Right common carotid artery plus branches (tissue), 1 donor: ENCODE data around the genes MALSU1 and TRA2A.

DNA sequence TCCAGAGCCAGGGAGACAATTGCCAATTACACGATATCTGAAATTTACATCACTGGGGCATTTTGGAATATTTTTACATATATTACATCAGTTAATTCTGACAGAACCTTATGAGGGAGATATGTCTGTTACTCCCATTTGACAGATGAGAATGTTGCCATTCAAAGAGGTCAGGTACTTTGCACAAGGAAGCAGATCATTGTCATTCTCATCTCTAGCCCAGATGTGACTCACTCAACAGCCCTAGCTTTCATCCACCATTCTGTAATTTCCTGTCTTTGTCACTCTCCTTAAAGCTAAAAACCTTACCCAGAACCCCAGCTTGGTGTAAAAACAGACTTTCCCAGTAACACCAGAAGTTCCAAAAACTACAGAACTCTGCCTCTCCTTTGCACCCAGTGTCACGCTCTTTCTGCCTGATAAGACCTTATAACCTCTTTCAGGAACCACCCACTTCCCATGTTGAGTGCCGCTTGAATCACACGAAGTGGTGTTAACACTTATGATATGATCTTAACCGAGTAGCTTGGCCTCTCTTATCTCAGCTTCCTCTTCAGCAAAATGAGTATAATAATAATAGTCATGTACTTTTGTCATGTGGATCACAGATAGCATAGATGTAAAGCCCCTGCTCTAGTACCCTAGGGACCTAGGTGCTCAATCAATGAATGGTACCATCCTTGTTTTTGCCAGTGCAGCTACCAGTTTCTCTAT lies 89.1 kb upstream of the SP4 start:
- PRO-cap, result no peak

DNA sequence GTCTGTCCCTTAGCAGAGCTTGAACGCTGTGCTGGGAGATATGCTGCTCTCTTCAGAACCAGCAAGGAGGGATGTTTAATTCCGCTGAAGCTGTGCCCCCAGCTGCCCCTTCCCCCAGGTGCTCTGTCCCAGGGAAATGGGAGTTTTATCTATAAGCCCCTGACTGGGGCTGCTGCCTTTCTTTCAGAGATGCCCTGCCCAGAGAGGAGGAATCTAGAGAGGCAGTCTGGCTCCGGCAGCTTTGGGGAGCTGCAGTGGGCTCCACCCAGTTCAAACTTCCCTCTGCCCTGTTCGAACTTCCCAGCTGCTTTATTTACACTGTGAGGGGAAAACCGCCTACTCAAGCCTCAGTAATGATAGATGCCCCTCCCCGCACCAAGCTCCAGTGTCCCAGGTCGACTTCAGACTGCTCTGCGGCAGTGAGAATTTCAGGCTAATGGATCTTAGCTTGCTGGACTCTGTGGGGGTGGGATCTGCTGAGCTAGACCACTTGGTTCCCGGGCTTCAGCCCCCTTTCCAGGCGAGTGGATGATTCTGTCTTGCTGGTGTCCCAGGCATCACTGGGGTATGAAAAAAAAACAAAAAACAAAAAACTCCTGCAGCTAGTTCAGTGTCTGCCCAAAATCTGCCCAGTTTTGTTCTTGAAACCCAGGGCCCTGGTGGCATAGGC lies 83.0 kb upstream of the SP4 start:
- PRO-cap, result no peak

GRCh38 chr7:22343538-22344036 lies 13.4 kb downstream of the RAPGEF5 start:
- PRO-cap, result no peak

- PRO-cap, result no peak
Measured at GRCh38 chr7:22372680-22373267, 15.8 kb upstream of the RAPGEF5 start.

- PRO-cap, result no peak
Measured at GRCh38 chr7:22565407-22565989, 65.5 kb upstream of the STEAP1B start.

DNA sequence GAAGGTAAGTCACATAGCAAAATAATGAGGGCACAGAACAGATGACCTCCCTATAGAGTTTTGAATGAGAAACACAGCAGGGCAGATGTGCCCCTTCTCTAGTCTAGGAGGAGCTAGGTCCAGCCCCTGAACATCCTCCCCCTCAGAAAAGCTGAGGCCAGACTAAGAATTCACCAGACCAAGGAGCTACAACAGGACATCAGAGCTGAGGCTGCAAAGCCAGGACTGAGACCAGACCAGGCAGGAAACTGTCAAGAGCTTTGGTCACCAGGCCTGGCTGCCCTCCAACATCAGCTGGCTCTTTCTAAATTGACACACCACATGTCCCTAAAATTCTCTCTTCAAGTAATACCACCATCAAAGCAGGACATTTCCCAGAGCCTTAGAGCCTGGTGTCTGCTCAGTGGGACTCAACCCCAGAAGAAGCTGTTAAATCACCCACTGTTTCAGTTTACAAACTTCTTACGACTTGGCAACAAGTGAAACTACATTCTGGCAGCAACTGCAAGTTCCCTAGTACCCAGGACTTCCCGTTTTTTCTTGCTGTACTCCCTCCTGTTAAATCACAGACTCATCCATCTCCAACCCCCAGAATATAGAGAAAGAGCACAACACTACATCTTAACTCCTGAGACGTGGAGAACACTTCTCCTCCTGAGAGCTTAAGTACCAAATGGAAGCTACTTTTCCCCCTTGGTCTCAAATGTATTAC lies 3.8 kb upstream of the IL6 start:
- PRO-cap, result no peak

DNA sequence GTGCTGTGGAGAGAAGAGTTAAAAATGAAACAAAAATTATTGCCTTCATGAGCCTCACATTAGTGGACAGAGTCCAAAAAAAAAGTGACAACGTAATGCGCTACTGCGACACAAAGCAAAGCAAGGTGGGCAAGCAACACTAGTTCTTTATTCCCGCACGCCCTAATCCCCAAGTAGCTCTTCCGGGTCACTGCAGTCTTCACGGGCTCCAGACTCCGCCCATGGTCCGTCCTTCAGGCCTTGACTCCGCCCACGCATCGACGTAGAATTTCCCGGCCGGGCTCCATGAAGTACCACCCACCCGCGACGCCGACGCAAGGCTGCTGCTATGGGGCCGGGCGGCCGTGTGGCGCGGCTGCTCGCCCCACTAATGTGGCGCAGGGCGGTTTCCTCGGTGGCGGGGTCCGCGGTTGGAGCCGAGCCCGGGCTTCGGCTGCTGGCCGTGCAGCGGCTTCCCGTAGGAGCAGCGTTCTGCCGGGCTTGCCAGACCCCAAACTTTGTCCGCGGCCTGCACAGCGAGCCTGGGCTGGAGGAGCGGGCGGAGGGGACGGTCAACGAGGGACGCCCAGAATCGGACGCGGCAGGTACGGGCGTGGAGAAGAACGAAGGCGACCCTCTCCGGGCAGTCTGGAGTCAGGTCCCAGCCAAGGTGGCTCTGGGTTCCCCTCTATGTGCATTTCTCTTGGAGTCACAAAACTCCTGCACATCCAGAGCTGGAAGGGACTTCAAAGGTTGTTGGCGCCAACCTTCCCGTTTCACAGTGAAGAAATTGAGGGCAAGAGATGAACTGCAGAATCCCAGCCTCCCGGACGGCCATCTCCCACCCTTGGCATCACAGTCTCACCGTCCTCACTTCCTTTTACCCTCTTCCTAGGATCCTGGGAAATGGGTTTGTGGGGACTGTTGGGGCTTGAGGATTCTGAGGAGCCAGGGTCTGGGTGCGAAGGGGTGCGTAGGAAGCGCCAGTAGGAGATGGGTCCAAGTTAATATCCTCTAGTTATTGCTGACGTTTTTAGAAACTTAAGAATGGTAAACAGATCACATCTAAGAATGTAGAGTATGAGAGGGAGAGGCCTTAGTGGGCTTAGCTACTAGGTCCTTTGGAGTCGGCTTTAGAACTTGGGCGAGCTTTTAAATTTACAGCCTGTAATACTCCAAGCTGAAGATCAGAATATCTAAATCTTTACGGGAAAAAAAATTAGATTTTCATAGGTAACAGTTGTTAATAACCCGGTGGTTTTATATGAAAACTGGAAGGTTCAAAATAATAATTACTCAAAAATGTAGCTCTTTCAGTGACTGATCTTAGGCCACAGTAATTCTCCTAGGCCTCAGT lies at the start of gene MALSU1:
MALSU1 (plus strand) TSS at position 315 of the 1,336 bp plus-strand sequence.
- PRO-cap, result bidirectional peak, plus-strand start at position 317 of the sequence, minus-strand start at position 175 of the sequence

DNA sequence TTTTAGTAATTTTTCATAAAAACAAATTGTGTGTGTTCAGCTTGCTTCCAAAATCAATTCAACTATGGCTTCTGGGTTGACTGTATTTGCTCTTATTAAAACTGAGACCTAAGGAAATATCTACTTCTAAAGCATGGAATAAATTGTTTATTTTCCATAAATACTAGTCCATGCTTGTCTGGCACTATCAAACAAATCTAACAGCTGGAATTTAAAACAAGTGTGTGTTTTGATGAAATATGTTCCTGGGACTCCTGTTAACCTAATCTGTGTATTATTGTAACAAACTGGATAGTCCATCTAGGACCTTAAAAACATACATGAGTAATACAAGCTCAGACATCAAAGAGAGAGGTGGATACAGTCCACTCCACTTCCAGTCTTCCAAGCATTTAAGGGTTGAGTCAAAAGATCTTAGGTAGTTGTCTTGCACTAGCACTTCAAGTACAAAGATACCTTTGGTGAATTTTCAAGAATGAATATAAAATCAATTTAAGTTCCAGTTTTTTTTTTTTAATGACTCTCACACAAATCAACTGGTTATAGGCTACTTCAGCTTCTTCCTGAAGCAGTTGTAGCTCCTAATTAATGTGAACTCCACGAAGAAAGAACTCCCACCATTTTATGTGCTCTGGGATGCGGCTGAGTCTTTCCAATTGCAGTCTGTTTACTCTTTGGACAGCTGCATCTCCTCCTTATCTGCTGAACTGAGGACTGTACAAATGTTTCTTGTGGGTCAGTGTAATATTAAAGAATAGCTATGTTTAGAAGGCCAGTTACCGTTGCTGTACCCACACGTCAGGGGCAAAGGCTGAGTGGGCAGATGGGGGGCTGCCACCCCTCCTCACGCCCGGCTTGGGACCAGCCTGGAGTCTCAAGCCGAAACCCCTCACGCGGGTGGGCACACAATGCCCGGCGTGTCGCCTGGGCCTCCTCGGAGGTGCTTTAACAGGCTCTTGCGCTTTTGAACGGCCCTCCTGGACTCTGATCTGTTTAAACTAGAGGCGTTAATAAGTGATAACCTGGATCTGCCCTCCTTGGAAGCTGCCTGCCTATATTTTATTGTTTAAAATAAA lies 2.8 kb upstream of the IGF2BP3 start:
- PRO-cap, result no peak

DNA sequence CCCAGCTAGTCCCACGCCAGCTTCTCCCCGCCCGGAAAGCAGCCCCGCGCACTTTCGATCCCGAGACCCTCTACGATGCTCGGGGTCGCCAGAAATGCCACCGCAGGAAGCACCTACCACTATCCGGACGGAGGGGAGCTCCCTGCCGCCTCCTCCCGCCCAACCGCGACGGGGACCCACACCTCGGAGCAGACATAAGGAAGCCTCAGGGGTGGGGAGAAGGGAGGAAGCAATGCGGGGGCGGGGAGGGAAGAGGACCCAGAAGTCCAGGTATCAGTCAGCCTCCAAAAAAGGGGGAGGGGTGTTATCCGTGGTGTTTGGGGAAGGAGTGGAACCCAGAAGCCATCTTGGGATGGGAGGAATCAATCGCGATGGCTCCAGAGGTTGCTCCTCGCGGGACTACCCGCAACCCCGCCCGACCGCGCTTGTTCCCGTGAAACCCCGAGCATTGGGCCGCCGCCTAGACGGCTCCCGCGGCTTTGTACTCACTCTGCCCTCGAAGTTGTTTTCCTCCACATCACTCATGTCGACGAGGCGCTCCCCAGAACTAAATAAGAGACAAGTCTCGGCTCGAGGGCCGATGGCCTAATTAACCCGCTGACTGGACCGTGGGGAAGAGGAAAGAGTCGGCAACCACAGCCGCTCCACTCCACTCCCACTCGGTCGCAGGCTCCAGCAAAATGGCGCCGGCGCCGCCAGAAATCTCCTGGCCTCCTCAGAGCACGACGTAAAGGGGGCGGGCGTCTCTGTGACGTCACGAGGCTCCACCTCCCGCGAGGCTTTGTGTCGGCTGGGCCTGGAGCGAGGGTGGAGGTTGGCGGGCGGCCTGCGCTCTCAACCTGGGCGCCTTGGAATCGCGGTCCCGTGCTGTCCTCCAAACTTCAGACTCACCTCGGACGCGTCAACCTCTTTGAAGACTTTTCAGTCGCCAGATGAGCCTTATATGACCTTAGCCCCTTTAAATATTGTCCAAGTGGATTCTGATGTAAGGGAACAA lies at the start of gene TRA2A:
TRA2A (minus strand) TSS at position 682 of the 997 bp plus-strand sequence.
- PRO-cap, result bidirectional peak, plus-strand start at position 448 of the sequence, minus-strand start at position 401 of the sequence; bidirectional peak, plus-strand start at position 810 of the sequence, minus-strand start at position 677 of the sequence

DNA sequence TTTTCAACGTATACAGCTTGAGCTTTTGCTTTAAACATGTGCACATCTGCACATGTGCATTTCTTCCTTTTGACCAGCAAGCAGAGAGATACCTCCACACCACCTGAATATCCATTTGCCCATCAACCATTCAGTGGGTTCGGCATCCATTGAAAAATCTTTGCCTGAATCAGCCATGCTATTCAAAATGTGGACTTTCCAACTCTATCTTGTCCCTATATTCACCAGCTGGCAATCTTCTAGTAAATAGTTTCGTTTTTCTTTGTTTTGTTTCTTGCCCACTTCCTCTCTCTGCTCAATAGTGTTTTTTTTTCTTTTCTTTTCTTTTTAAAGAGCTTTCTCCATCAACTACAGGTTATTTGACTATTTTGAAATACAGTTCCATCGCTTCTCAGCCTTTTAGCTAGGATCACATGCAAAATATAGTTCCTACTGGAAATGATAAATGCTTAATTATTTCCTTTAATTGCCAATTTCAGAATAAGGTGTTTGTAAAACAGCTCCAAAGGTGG lies 7.8 kb upstream of the TRA2A start:
- PRO-cap, result no peak

- PRO-cap, result no peak
Measured at GRCh38 chr7:23956641-23957136, 246.7 kb downstream of the STK31 start.

- PRO-cap, result no peak
Measured at GRCh38 chr7:24255335-24255690, 28.7 kb upstream of the NPY start.

GRCh38 chr7:24480428-24480956 lies 92.8 kb upstream of the PALS2 start:
- PRO-cap, result no peak

GRCh38 chr7:24786355-24786721 lies 29.1 kb upstream of the GSDME start:
- PRO-cap, result no peak

DNA sequence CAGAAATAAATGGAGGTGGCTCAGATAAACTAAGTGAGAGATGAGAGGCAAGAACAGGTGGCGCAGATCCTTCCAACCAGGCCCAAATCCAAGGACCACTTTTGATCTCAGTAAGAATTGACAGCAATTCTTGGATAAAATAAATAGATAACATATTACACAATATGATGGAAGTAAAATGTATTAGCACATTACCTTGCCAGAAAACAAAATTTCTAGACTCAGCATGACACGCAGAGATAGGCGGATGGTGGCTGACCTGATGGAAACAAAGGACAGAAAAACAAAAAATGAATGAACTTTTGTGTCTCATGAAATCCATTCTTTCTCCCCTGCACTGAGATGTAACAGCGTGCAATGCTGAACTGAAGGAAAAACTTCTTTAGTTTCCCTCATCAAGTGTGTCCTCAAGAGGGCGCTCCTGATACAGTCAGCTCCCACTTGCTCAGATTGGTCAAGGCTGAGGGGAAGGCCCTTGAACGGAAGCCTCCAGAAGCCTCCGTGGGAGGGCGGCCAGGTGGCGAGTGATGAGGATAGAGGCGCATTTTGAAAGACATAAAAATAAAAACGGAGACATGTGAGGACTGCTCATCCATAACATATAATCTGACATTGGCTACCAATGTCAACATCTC lies 62.8 kb upstream of the GSDME start:
- PRO-cap, result no peak

DNA sequence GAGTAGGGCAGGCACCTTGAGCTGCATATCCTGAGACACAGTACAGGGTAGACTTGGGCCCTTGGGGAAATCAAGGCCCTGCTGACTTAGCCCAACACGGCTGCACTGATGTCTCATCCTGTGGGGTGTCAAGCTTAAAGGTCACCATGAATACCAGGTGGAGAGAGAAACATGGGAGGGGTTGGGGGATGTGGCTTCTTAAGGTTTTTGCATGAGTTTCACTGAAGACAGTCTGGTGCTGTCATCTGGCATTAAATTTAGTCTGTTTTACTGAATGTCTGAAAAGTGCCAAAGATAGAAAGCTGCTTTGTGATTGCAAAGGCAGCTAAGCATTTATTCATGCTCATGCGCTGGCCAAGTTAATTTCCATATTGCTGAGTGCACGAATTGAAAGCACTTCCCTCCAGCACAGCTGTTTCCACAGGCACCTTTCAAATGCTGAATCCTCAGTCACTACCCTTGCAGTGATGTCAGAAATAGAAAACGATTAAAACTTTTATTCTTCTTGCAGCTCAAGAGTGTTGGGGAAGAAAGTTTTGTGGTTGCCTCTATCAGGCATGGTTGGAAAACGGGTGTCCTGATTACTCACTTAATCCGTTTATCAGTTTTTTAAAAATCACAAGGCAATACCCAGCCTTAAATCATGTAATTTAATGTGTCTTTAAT lies 102.1 kb downstream of the OSBPL3 start:
- PRO-cap, result no peak

DNA sequence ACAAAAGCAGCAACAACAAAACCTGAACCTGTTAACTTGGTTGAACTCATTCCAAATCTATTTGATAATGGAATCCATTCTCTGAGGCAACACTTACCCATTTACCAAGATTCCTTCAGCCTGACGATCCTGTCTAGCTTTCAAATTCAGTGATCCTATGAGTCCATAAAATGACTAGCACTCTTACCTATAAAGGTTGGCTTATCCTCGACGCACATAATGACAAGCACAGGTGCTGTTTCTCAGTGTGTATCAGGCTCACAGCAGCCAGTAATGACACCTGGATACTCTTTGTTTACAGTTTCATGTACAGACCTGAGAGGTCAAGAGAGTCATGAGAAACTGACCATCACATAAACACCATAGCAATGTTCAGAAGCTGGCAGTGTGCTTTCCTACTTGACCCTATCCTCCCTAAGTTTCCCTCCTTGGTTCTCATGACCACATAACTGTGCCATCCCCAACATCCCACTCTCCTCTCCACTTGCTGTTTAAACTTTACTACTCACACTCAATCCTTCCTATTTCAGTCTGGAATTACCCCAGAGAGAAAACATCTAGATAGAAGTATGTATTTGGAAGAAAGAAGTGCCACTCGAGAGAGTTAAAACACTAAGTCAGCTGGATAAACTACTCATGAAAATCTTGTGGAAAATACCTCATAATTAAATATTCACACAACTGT lies 62.0 kb downstream of the OSBPL3 start:
- PRO-cap, result no peak

GRCh38 chr7:24922976-24923924 lies 56.7 kb downstream of the OSBPL3 start:
- PRO-cap, result no peak

DNA sequence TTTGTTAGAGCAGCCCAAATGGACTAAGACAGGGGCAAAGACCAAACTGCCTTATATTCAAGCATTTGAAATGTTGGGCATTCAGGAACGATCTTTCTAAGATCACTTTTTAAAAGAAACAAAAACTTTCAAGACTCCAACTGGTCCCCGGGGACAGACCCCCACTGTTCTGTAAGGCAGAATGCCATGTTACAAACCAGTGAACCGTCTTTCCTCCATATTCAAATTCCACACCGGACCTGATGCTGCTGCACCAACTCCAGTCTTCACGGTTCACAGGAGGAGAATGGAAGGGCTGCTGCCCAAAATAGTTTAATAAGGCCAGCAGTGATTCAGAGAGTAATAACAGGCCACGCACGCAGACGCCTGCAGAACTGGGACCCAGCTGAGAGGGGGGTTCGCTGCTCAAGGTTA lies 47.2 kb downstream of the OSBPL3 start:
- PRO-cap, result no peak

GRCh38 chr7:25249647-25250155 lies 21.4 kb upstream of the NPVF start:
- PRO-cap, result no peak